ENCODE measurements around a stretch of chr9.

DNA sequence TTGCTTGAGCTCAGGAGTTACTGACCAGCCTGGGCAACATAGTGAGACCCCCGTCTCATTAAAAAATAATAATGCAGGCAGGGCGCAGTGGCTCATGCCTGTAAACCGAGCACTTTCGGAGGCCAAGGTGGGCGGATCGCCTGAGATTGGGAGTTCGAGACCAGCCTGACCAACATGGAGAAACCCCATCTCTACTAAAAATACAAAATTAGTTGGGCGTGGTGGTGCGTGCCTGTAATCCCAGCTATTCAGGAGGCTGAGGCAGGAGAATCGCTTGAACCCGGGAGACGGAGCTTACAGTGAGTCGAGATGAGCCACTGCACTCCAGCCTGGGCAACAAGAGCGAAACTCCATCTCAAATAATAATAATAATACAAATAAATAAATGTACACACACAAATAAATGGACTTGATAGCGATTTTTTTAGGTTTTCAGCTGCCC lies 36.8 kb upstream of the GLDC start:
- PRO-cap, 2 experiments = no peak in any of the 2 experiments
- RAMPAGE, long total RNA, 5 experiments = no peak in any of the 5 experiments

DNA sequence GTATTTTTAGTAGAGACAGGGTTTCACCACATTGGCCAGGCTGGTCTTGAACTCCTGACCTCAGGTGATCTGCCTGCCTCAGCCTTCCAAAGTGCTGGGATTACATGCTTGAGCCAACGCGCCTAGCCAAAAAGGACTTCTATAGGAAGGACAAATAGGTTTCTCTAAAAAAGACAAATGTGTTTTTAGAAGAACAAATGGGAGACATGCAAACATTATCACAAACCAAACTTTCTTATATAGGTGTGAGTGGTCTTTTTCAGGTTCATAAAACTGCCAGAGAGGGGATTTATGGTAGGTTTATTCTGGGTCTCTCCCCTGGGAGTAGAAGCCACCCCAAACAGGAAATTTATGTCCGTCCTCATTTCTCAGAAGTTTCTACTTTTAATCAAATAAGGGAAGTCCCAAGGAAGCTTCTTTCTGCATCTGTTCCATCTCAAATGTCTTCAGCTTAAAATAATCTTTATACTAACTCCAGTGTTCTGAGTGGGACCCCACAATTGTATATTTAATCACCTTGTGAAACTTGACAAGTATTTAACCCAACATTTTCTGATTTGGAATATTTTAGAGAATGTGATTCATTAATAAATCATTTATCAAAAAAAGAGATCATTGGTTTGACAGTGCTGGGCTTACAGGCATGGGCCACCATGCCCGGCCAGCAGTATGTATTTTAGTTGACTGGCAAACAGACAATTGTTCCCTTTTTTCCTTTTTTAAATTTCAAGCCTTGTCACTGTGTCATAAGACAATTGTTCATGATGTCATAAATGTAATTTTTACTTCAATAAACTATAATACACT lies 44.4 kb upstream of the GLDC start:
- PRO-cap, 2 experiments = no peak in any of the 2 experiments
- RAMPAGE, long total RNA, 5 experiments = no peak in any of the 5 experiments

- PRO-cap, 2 experiments = no peak in any of the 2 experiments
- RAMPAGE, long total RNA, 5 experiments = no peak in any of the 5 experiments
These were observed 59.8 kb downstream of the DMAC1 start for GRCh38 chr9:7739807-7740179.

DNA sequence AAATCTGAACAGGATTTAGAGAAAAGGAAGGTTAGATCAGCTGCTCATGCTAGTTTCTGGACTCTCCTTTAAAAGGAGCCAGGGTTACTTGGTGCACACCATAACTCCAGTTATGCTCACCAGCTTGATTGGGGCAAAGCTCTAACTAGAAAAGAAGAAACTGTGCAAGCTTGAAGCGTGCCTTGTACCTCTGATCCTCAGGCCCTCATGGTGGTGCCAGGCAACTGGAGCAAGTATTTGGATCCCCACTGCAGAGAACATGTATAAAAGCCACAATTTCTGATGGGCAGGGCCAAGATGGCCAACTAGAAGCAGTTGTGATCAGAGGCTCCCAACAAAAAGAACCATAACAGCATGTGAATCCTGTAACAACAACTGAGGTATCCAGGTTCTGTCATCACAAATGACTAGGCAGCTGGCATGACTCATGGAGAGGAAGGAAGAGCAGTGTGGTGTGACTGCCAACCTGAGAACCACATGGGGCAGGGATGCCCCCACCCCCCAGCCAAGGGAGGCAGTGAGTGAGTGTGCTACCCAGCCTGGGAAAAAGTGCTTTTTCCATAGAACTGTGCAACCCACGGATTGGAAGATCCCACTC lies 79.8 kb upstream of the DMAC1 start:
- PRO-cap, 2 experiments = no peak in any of the 2 experiments
- RAMPAGE, long total RNA, 5 experiments = no peak in any of the 5 experiments

- PRO-cap, 2 experiments = no peak in any of the 2 experiments
- RAMPAGE, long total RNA, 5 experiments = no peak in any of the 5 experiments
These were observed 184.0 kb upstream of the DMAC1 start for GRCh38 chr9:7983467-7984141.

DNA sequence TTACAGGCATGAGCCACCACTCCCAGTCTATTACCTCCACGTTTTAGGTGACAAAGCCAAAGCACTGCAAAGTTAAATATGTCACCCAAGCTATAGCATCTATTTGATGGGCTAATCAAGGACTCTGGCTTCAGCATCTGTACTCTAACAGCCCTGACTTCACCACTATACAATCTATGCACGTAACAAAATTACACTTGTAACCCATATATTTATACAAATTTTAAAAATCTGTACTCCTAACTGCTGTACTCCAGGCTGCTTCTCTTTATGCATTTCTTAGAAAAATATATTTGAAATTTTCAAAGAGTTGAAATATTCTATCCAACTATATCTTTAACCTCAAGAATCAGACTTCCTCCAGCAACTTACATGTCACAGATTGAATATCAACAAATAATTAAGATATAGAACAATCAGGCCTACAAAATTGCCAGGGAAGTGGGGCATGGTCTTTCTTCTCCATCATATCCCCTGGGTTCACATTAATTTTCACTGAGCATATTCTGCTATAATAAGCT lies 248.5 kb downstream of the PTPRD start:
- PRO-cap, 2 experiments = no peak in any of the 2 experiments
- RAMPAGE, long total RNA, 5 experiments = no peak in any of the 5 experiments

DNA sequence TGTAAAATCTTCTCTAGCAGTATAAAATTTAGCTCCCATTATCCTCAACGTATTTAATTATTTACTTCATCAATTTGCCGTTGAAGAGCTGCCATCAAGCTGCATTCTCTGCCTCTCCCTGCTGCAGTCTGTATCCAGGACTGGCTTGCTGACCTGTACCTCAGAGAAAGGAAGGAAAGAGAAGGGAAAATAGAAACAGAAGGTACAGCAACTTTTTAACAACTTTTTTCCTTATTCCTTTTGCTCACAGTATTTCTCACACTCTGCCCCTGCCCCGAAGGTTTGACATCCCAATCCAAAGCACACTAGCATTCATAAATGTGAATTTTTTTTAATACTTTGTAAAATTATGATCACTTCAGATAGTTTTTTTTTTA lies 248.1 kb upstream of the MPDZ start:
- PRO-cap, 2 experiments = peak in 1 of 2 experiments; most common minus-strand start position 130 of the sequence (in 1)
- RAMPAGE, long total RNA, 5 experiments = no peak in any of the 5 experiments

DNA sequence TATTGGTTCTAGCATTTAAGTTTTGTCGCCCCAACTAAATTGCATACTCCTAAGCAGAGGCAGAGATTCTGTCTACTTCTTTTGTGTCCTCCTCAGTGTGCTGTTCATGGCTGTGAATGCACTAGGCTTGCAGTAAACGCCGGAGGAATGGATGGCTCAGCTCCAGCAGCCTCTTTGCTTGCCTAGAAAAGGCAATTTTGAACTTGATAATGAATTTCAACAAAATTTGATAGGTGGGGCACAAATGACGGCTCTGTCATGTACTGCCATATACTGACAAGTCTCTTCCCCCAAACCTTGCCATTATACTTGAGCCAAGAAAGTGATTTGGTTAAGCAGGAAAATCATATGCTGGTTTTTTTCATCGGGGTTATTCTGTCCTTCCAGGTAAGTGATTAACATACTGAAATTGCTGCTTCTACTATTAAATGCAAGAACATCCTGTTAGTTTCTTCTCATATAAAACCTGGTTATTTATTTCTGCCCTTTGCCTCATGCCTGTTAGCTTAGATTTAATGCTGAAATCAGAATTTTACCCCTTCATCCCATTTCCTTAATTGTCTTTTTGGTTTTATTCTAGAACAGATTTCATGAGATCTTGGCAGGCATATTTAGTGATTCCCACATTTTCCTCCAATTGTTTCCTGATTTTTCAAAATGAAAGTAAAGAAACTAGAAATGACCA lies 133.1 kb downstream of the NFIB start:
- PRO-cap, 2 experiments = peak in 1 of 2 experiments; most common minus-strand start position 118 of the sequence (in 1)
- RAMPAGE, long total RNA, 5 experiments = no peak in any of the 5 experiments

DNA sequence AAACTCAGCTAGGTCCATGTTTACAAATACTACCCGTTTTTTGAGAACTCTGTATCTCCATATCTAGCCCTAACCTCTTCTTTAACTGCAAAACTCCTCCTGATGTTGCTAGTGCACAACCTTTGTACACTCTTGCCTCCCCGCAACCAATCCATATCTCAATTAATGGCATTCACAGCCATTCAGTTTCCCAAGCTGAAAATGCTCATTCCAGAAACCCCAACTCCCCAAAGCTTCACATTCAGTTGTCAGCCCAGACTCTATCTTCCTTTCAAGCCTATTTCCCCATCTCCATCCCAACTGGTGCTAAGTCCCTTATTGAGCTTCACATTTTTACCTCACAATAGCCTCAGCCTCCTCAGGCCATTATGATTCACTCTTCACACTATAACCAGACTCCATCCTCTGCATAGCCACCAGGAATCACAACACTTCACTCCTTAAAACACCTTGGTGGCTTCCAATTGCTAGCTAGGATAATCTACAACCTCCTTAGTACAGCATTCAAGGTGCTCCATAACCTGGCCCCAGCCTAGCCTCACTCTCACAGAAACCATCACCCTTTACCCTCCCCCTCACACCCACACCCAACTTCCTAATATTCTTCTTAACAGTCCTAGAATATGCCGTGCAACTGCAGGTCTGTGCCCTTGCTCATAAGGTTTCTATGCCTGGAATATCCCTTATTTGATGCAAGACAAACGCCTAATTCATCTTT lies 113.0 kb downstream of the NFIB start:
- PRO-cap, 2 experiments = no peak in any of the 2 experiments
- RAMPAGE, long total RNA, 5 experiments = no peak in any of the 5 experiments

- PRO-cap, 2 experiments = no peak in any of the 2 experiments
- RAMPAGE, long total RNA, 5 experiments = no peak in any of the 5 experiments
These were observed 94.9 kb downstream of the NFIB start for GRCh38 chr9:14218987-14219541.

GRCh38 chr9:14246733-14247389 lies 67.1 kb downstream of the NFIB start:
- PRO-cap, 2 experiments = no peak in any of the 2 experiments
- RAMPAGE, long total RNA, 5 experiments = no peak in any of the 5 experiments

DNA sequence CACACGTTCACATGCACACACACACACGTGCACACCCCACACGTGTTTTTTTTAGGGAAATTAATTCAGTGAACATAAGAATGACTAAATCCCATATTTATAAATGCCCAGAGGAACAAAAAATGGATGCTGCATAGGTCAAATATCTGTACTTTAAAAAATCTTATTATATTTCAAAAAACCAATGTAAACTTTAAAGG lies 32.2 kb downstream of the NFIB start:
- PRO-cap, 2 experiments = no peak in any of the 2 experiments
- RAMPAGE, long total RNA, 5 experiments = no peak in any of the 5 experiments

- PRO-cap, 2 experiments = peak in 1 of 2 experiments; most common minus-strand start chr9:14316508 (in 1)
- RAMPAGE, long total RNA, 5 experiments = no peak in any of the 5 experiments
These were observed 2.4 kb upstream of the NFIB start for GRCh38 chr9:14316453-14316609.

DNA sequence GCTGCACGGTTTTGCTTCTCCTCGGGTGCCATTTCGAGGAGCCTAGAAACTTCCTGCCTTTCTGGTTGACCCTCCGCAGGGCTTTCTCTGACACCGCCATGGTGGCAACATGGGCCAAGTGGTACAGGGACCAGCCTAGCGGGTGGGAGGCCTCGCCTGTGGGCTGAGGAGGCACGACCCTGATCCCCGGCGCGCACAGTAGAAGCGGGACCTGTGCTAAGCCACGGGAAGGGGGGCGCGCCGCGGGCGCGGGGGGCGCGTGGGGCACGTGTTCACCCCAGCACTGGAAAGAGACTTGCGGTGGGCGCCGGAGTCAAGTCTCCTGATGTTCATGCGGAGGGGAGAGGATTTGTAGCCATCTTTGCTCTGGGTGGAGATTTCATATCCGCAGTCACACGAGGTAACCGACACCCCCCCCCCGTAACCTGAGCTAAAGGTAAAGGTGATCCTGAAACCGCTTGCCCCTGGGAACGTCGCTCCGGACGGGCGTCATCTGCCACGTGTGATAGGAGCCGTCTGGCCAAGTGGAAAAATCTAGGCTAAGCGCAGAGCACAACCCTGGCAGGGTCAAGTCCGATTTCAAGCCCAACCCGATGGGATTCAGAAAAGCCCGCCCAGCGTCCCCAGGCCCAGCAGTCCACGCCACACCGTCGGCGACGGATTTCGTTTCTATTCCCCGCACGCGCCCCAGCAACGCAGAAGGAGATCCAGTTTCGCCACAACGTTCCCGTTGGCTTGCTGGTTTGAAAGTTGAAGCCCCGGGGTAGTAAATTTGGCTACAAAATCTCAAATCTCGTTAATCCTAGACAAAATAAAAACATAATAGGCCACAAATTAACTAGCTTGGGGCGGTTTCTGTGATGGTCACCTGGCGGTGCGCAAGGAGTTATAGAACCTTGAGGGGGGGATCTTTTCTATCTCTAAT lies 32.2 kb upstream of the NFIB start:
- PRO-cap, 2 experiments = peak in 1 of 2 experiments; most common plus-strand start position 570 of the sequence (in 1); most common minus-strand start position 472 of the sequence (in 1)
- RAMPAGE, long total RNA, 5 experiments = no peak in any of the 5 experiments

DNA sequence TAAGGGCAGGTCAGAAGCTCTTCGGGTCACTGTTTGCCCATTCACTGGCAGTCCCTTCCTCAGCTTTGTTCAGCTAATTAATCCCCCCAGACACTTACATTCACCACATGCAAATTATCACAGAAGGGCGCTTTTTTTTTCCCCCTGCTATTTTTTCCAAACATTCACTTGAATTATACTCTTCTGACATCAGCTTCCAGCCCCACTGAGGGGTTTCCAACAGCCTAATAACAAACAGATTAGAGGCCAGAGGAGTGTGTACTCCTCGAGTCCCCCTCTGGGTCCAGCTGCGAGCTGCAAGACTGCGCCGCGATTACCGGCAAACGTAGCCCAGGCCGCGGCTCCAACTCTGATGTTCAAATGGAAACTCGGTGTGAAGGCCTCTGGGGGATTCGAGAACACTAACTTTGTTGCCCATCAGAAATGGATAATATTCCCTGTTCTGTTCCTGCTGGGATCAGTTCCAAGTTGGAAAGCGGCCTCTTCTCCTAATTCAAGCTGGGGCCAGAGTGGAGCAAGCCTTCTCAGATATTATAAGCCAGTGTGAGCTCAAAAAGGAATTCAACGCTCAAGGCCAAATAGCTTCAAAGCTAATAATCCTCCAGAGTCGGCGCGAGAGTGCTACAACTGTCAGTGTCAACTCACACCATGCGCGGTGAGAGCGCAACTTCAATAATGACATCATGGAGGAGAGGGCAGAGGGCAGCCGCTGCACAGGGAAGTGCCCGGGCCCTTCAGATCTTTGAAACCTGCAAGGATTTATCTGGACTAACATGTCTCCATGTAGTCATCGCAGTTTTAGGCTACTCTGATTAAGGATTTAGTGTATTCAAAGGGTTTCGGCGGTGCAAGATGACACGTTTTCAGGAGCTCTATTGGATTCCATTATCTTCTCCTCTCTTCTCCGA lies 560.7 kb downstream of the BNC2 start:
- PRO-cap, 2 experiments = no peak in any of the 2 experiments
- RAMPAGE, long total RNA, 5 experiments = no peak in any of the 5 experiments

DNA sequence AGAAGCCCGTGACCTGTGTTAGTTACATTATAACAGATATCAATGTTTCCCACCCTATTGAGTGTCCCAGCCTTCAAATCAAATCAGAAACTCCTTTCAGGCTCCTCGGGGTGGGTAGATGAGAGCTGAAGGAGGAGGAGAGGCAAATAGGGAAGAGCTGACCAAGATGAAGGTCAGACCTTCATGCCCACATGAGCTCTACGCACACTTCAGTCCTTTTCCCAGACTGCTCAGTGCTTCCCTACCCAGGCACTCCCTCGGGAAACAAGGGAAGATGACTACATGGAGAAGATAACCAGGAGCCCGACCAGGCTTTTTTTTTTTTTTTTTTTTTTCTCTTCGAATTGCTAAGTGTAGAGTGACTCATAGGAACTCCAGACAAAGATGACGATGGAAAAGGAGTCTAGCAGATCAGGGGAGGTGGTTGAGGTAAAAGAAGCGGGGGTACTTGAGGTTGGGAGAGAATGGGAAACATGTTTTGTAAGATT lies 526.2 kb downstream of the BNC2 start:
- PRO-cap, 2 experiments = no peak in any of the 2 experiments
- RAMPAGE, long total RNA, 5 experiments = no peak in any of the 5 experiments

DNA sequence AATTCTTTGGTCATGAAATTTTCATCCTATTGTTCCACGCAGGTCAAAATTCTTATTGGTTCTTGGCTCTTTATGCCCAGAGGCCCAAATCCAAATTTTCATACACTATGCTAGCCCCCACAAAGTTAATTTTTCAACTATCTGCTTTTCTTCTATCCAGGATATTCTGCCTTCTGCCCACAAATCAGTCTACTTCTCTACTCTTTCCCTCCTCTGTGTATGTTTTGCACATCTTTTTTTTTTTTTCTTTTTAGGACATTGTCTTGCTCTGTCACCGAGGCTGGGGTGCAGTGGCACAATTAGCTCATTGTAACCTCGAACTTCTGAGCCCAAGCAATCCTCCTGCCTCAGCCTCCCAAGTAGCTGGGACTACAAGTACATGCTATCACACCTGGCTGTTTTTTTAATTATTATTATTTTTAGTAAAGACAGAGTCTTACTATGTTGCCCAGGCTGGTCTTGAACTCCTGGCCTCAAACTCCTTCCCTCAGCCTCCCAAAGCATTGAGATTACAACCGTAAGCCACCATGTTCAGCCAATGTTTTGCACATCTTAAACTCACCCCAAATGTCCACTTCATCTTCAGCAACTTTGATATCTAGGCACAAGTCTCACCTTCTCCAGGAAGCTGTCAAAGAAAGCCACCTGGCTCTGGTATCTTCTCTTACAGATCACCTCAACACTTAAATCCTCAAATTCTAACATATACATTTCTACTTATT lies 361.7 kb downstream of the BNC2 start:
- PRO-cap, 2 experiments = no peak in any of the 2 experiments
- RAMPAGE, long total RNA, 5 experiments = no peak in any of the 5 experiments

GRCh38 chr9:16696135-16696676 lies 174.3 kb downstream of the BNC2 start:
- PRO-cap, 2 experiments = no peak in any of the 2 experiments
- RAMPAGE, long total RNA, 5 experiments = no peak in any of the 5 experiments

DNA sequence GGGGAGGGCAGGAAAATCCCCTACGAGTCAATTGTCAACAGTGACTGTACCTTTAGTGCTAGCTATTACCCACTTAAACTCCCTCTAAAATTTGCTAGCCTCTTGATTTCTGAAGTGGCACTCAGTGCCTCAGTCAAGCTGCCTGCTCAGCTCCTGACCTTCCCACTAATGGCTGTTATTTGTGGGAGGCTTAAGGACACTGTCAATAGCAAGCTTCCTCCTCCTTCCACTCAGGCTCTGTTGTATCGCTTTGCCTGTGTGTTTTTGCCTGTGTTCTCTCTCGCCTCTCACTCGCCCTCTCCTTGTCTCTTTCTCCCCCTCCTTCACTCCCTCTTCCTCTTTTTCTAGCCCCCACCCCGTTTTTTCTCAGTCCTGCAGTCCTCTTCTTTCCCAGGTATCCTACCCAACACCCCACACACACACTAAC lies 140.8 kb downstream of the BNC2 start:
- PRO-cap, 2 experiments = peak in 1 of 2 experiments; most common minus-strand start position 170 of the sequence (in 1)
- RAMPAGE, long total RNA, 5 experiments = no peak in any of the 5 experiments

- PRO-cap, 2 experiments = peak in 1 of 2 experiments; most common plus-strand start chr9:16870197 (in 1)
- RAMPAGE, long total RNA, 5 experiments = no peak in any of the 5 experiments
These were observed 576 bp downstream of the BNC2 start for GRCh38 chr9:16869872-16870316.

Data from thyroid gland (tissue), 7 donors.